Ileum (tissue), 1 donor: ENCODE results near the genes CD1A, OR10R2, PYDC5, KCNJ9, PEX19, NCSTN and NHLH1.

GRCh38 chr1:158254241-158254635 lies at the start of gene CD1A:
CD1A (plus strand) TSS chr1:158254424.
- PRO-cap, result no peak

- PRO-cap, result no peak
These were observed at the start of gene OR10R2 for GRCh38 chr1:158472041-158472433. OR10R2 (plus strand) TSS chr1:158472220.

DNA sequence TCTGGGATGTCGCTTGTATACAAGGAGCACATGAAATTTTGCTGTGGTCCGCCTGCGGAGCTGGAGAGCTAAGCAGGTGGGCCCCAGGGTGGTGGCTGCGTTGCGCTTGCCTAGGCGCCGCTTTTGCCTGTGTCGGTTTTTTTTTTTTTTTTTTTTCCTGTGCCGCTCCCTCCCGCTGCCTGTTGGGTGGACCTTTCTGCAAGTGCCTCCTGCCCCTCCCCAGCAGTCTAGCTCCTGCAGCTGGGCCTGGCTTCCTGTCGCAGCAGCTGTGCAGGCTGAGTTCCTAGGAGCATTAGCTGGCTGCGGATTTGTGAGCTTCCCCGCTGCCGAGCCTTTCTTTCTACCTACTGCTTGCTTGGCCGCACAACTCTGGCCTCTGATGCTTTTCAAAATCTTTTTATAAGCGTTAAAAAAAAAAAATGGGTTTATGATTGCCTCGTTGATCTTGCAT lies 20.6 kb downstream of the PYHIN1 start:
- PRO-cap, result no peak

DNA sequence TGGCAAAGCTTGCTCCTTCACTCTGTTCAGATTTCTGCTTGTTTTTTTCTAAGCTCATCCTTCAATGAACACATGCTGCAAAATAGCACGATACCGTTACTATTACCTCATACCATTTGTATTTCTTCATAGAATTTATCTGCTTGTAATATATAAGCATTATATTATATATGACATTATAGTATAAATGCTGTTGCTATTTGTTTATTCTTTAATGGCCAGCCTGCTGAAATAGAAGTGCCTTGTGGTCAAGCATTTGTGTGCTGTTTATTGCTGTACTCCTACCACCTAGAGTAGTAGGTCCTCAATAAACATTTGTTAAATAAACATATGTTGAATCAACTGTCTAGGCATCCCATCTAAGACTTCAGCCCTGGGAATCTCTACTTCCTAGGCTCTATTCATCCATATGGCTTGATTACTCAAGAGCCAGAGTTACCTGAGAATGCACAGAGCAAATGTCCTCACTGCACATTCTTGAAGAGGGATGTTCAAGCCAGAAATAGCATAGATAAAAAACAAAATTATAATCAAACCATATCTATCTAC lies at the start of gene PYDC5:
Gene PYDC5, minus strand, starts transcription at position 300 of the 549 bp plus-strand sequence.
- PRO-cap, result no peak

GRCh38 chr1:159014592-159015277 lies 5.0 kb downstream of the IFI16 start:
- PRO-cap, result no peak

DNA sequence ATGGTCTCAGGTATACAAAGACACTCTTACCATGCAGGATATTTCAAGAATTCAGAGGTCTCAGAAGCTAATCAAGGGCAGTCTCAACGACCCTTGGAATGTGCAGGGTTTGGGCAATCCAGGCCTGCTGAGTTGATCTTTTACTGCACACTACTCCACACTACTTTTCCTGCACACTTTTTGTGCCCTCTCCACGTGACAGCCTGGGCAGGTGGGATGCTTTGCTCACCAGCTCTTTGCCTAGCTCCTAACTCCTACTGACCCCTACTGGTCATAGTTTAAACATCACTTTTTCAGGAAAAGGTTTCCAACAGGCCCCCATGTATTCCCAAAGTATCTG lies 9.5 kb downstream of the DUSP23 start:
- PRO-cap, result no peak

DNA sequence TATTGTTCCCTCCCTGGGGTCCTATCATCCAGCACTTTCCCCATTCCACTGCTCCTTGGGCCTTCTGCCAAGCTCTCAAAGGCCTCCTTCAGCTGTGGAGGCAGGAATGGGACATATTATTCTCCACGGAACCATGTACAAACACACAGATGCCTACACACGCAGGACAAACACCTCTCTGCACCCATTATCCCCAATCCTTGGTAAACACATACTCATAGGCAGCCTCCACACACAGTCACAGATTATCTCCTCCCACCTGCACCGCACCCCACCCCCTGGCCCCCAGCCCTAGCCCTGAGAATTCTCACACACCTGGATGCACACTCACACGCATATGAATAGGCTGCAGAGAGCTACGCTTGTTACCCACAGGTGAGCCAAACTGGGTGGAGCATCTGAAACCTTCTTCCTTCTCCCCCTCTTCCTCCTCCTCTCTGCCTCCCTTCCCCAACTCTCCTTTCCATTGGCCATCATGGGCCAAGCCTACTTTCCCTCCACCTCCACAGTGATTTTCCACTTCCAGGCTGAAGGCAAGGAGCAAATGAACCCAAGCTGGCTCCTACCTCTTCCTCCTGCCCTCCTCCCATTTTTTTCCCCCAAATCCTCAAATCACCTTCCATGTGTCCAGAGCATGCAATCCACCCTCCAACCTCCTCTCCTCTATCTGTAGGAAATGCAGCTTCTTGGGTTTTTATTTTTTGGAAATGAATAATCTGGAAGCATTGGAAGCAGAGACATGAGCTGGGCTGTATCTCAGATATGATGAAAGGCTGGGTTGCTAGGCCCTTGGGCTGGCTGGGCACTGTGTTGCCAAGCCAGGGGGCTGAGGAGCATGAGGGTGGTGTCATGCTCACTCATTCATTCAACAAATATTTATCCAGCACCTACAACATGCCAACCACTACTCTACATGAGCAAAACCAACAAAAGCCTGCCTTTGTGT lies 11.4 kb downstream of the TAGLN2 start:
- PRO-cap, result no peak

GRCh38 chr1:159924212-159924904 lies 949 bp downstream of the TAGLN2 start:
- PRO-cap, result bidirectional peak, plus-strand start at chr1:159924665, minus-strand start at chr1:159924610

DNA sequence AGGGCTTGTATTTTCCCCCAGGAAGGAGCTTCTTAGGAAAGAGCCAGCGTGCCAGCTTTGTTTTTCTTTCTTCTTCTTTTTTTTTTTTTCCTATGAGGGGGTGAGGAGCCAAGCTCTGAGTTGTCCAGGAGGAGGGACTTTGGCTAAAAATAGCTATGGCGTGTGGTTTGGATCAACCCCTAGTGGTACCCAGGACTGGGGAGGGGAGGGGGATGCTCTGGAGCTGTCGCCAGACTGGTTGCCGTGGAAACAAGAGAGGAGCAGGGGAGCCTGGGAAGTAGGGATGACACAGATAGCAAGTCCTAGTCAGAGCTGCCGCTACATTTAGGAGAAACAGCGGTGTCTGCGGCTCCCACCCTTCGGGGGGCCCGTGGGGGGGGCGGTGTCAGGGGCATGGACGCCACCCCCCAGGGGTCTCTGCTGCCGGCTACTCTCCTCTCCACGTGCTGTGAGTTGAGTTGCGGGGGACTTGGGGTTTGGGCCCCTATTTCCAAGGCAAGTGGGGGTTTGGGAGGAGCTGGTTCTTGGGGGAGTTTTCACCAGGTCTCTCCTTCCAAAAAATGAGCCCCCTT lies at the start of gene KCNJ9:
Gene KCNJ9, plus strand, starts transcription at position 289 of the 572 bp plus-strand sequence.
- PRO-cap, result no peak

GRCh38 chr1:160097848-160098306 lies 542 bp downstream of the IGSF8 start:
- PRO-cap, result unidirectional peak, plus-strand start at chr1:160098058

DNA sequence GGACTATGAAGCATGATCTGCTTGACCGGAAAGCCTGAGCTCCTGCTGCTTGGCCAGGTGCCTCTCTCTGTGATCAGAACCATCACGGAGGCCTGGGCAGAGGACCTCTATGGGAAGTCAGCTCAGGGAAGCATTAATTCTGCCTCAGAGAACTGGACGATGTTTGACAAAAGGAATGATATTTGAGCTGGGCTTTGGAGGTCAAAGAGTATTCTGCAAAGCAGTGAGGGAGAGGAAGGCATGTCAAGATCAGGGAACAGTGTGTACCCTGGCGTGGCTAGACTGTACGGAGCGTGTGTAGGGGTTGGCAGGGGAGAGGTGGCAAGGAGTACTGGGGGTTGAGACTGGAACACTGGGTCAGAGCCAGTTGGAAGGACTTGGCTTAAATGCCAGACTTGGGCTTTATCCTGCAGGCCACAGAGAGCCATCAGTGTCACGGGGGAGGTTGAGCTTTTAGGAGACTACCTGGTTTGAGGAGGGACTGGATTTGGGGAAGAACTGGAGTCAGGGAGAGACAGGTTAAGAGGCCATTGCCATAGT lies 16.4 kb downstream of the ATP1A2 start:
- PRO-cap, result no peak

- PRO-cap, result no peak
These were observed 17.3 kb upstream of the ATP1A4 start for GRCh38 chr1:160134001-160134580.

DNA sequence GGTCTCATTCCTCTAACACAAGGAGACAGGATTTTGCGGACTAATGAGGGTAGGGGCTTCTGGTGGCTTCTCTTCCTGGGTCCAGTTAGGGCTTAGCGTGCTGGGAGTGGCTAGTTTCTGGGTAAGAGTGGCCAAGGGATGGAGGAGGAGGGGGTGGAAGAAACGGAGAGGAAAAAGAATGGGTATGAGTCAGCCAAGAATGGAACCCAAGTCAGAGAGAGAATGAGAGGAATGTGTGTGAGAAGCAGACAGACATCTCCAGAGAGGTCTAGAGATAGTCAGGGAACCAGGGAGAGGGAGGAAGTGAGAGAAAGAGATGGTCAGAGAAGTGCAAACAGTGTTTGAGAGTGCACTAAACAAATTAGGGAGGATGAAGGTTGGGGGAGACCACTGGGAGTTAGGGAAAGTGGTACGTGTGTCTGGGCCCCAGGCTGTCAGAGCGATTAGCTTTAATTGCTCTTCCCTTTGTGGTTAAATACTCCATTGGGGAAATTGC lies 1.3 kb downstream of the PEA15 start:
- PRO-cap, result no peak

- PRO-cap, result unidirectional peak, minus-strand start at chr1:160285100
These were observed at the start of gene PEX19 for GRCh38 chr1:160284563-160285605. PEX19 (minus strand) TSS chr1:160285133.

GRCh38 chr1:160325945-160326359 lies 17.1 kb downstream of the COPA start:
- PRO-cap, result no peak

- PRO-cap, result bidirectional peak, plus-strand start at chr1:160343386, minus-strand start at chr1:160343265; unidirectional peak, minus-strand start at chr1:160343708
These were observed at the start of gene NCSTN for GRCh38 chr1:160342938-160344053. NCSTN (plus strand) TSS chr1:160343383.

- PRO-cap, result no peak
These were observed at the start of gene NHLH1 for GRCh38 chr1:160366987-160367297. NHLH1 (plus strand) TSS chr1:160367071.

GRCh38 chr1:160519723-160520443 lies 3.2 kb downstream of the SLAMF6 start:
- PRO-cap, result no peak

- PRO-cap, result no peak
These were observed 14.0 kb downstream of the CD84 start for GRCh38 chr1:160565228-160565852.

- PRO-cap, result no peak
These were observed 11.3 kb downstream of the CD84 start for GRCh38 chr1:160567768-160568703.